Upper lobe of left lung (tissue), 5 donors: ENCODE measurements around a stretch of chr19.

GRCh38 chr19:58515627-58516107 is 3.9 kb upstream of the SLC27A5 start:
- PRO-cap, 2 experiments: no peak in any of the 2 experiments
- RAMPAGE, long total RNA, 4 experiments: no peak in any of the 4 experiments

- PRO-cap, 2 experiments: no peak in any of the 2 experiments
- RAMPAGE, long total RNA, 4 experiments: start-site peak on the minus strand in 1 of 4 experiments, at chr19:58550608-58550653 at its widest, 13 reads per replicate
These were observed 4.7 kb downstream of the CHMP2A start for GRCh38 chr19:58549925-58550975.

DNA sequence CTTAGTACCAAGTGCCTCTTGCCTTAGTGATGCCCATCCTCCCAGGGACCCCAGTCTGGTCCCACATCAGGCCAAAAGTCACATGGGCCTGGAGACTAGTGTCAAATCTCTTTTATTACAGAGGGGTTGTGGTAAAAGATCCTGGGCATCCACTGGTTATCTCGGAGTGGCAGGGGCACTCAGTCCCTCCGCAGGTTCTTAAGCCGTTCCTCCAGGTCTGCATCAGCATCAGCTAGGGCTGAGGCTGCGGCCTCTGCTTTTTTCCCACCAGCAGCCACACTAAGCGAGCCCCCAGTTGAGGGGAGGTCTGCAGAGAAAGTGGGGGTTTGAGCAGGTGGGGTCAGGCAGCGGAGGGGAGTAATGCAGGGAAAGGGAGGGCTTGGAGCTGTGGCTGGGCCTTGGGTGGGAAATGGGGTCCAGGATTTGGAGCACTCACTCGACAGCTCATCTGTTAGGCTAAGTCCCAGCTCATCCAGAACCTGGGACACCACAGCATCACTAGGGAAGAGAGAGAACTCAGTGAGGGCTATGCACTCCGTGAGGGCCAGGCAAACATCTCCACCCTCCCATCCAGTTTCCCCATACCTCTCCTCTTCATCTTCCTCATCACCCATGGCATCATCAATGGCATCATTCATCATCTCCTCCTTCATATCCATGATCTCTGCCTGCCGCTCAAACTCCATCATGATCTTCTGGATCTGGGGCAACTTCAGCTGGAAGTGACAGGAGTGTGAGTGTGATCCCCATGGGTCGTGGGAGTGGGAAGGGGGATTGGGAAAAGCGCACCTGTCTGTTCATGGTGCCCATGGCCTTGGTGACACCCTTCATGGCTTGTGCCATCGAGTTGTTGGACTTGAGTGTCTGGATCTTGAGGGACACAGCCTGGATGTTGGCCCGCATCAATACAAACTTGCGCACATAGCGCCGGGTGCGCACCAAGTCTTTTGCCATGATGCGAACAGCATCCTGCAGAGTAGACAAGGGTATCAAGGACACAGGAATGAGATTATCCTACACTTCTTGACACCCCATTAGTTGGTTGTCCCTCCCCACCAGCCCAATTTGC is 3.1 kb downstream of the CHMP2A start:
- PRO-cap, 2 experiments: no peak in any of the 2 experiments
- RAMPAGE, long total RNA, 4 experiments: start-site peak on the minus strand in 1 of 4 experiments, centred at position 793 of the sequence, 15 reads per replicate

GRCh38 chr19:58573869-58574291 is 745 bp upstream of the MZF1 start:
- PRO-cap, 2 experiments: no peak in any of the 2 experiments
- RAMPAGE, long total RNA, 4 experiments: start-site peak on the plus strand in 1 of 4 experiments, at chr19:58573459-58574370 at its widest, 42 reads per replicate